ENCODE data around the genes C15orf62, DLL4 and INO80.

- PRO-cap = no peak
These were observed 26.1 kb downstream of the BMF start for GRCh38 chr15:40082460-40083149.

DNA sequence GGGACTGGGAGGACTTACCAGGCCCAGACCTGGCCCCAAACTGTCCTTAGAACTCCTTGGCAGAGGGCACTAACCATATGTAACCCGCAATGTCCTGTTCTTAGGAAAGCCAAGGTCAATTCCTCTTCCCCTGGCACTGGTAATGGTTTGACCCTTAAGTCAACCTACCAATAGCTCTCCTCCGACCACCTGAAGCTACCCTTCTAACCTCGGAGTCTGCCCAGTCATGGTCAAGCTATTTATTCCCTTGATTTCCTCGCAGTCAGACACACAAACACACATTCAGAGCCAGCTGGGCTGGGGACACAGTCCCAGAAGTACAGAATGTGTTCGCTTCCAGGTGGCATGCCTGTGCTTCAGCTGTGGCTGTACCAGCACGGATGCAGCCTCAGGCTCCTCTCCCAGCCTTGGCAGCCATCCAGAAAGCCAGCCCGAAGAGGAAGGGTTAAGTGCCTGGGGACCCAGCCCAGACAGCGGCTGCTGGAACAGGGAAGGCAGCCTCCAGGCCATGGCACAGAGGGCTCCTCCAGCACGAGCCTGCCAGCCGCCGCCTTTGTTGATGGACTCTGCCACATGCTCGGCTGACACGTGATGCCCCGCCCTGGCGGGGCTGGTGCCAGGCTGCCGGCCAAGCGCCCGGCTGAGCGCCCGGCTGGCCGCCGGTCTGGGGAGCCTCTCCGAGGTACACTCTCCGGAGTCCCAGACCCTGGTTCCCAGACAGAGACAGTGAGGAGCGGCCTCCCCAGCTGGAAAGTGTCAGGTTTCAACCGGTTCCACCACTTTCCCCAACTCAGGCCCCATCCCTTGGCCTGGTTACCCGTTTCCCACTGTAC lies 5.5 kb downstream of the BMF start:
- PRO-cap = unidirectional peak, minus-strand start at position 666 of the sequence; unidirectional peak, minus-strand start at position 715 of the sequence

DNA sequence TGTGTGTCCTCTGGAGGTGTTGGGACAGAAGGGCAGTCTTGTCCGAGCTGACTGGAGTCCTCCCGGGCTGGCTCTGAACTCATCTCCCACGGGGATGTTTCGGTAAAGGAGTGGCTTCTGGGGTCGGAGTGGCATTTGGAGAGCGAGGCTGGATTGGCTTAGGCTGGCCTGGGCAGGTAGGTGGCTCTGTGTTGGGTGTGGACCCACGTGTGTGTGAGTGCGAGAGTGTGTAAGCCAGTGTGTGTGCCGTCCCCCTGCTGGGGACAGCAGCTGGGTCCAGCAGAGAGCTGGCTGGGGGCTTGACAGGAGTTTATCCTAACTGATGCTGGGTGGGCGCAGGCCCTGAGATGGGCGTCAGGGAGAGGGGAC lies 748 bp downstream of the PAK6 start:
- PRO-cap = no peak

GRCh38 chr15:40324064-40325025 lies 853 bp downstream of the INAFM2 start:
- PRO-cap = no peak

DNA sequence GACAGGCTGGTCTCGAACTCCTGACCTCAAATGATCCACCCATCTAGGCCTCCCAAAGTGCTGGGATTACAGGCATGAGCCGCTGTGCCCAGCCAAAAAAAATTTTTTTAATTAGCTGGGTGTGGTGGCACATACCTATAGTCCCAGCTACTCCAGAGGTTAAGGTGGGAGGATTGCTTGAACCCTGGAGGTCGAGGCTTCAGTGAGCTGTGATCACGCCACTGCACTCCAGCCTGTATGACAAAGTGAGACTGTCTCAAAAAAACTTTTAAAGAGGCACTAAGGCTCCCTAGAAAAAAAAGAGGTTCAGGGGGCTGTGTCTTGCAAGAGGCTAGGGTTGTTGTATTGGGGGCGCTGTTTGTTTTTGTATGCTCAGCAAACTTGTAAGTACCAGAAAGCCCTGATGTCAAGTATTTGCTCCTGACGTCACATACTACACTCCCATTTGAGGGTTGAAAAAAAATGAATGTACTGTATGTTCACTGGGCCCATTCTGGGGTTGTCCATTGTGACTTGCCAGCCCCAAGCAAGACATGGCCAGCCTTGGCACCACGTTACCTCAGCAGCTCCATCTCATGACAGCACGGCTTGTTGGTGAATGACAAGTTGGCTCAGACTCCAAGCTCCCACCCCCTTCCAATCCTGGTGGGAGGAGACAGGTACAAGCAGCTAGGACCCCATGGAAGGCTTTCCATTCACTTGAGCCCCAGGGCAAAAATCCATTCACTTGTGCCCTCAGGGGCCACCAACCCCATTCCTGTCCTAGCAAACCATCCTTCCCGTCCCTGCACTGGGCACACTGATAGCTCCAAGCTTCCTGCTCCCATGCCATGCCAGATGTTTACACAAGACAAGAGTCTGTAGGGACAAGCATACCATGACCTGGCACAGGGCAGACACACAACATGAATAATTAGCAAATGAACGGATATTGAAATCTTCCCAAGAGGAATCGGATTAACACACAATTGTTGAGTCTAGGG lies 1.4 kb downstream of the PHGR1 start:
- PRO-cap = no peak

GRCh38 chr15:40385967-40387164 lies 3.8 kb downstream of the KNSTRN start:
- PRO-cap = no peak

DNA sequence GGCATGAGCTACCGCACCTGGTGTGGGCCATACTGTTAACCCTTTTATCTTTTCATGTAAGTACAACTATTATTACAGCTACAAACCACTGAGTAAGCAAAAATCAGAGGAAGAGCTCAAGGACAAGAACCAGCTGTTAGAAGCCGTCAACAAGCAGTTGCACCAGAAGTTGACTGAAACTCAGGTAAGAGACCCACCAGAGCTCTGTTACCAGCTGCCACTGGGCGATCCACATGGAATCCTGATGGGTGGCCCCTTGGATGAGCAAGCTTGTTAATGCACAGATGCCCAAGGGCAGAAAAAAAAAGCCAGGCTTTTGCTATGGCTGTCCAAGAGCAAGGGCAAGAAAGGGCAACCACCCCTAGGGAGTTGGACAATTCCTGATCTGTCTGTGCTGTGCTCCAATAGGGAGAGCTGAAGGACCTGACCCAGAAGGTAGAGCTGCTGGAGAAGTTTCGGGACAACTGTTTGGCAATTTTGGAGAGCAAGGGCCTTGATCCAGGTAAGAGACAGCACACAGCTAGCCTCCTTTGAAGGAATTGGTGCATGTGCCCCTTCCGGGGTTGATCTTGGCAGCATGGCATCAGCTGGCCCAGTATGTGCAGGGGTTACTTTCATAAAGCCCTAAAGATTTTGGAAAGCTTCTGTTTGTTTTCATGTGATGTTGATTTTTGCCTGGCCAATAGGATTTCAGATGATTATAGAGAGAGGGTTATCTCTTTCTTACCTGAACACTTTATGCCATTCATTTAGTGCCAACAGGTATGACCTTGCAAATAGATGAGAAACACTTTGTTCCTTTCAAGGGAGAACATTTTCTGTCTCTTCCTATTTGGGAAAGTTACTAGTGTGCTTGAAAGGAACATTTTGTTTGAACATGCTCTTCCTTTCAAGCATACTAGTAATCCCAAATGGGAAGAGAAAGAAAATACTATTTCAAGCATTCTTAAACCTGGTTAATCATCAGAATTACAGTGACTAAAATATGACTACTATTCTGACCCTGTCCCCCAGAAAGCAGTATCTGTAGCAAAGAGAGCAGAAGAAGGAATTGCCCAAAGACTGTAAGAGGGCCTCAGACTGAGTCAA lies 7.3 kb downstream of the KNSTRN start:
- PRO-cap = no peak

DNA sequence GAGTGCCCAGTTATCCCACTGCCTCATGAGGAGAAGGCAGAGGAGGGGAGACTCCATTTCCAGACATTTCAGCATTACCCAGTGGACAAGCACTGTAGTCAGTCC lies 564 bp upstream of the CHST14 start:
- PRO-cap = no peak

GRCh38 chr15:40486201-40486709 lies 15.5 kb downstream of the CHST14 start:
- PRO-cap = no peak

DNA sequence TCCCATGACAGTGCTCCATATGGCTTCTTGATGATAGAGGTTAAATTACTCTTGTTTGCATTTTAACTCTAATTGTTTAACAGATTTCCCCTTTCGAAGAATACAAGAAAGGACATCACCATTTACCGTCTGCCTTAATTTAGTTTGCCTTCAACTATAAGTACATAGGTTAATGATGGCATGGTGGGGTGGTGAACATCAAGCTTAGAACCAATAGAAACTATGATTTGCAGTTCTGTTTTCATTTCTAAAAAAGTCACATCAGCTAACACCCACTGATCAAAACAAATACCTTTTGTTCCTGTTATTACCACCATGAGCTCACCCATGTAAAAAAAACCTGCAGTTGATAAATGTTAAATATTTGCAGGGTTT lies 6.8 kb downstream of the CCDC32 start:
- PRO-cap = no peak

DNA sequence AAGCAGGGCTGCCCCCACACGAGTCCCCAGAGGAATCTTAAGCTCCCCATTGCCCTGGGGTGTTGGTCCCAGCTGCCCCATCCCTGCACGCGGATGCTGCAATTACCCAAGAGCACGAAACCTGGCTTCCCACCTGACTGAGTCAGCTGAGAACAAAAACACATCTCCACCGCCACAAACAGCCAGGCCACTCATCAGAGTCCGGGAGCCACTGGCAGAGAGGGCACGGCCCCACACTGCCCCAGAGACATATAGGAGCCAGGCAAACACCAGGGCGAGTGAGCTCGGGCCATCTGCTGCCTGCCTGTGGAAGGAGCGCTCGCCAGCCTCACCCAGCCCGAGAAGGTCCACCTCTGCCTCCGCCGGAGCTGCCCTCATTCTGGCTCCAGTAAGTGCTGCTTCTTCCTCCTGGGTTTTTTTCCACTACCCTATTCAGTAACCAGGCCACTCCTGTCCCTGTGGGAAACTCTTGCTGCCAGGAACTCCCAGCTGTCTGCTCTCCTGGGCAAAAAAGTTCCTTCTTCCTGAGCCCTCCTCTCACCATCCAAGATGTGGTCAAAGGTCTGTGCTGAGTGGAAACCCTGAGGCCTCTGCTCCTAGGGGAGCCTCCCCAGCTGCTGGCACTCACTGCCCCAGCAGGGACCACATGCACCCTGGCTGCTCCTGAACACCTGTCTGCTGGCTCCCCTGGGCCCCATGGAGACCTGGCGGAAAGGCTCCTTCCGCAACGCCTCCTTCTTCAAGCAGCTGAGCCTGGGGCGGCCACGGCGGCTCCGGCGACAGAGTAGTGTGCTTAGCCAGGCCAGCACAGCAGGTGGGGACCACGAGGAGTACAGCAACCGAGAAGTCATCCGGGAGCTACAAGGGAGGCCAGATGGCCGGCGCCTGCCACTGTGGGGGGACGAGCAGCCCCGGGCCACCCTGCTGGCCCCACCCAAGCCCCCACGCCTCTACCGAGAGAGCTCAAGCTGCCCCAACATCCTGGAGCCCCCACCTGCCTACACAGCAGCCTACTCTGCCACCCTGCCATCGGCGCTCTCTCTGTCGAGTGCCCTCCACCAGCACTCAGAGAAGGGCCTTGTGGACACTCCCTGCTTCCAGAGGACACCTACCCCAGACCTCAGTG lies at the start of gene C15orf62:
TSS of gene C15orf62 (plus strand) at position 181 of the 1,126 bp plus-strand sequence.
- PRO-cap = bidirectional peak, plus-strand start at position 197 of the sequence, minus-strand start at position 51 of the sequence; bidirectional peak, plus-strand start at position 453 of the sequence, minus-strand start at position 425 of the sequence; unidirectional peak, minus-strand start at position 680 of the sequence

DNA sequence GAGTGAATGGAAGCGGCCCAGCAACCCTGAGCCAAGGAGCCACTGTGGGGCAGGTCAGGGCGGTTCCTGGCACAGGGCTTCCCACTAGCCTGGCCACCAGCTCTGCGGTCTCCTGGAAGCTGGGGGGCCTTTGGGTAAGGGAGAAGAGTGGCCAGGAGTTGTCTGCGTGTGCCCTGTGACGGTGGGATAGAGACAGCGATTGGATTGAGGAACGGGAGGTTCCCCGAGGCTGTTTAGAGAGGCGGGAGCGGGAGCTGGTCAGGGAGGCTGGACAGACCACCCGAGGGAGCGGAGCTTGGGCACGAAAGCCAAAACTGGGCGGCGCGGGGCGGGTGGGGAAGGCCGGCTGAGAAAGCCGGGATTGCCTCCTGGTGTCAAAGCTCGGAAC lies 363 bp upstream of the VPS18 start:
- PRO-cap = no peak

DNA sequence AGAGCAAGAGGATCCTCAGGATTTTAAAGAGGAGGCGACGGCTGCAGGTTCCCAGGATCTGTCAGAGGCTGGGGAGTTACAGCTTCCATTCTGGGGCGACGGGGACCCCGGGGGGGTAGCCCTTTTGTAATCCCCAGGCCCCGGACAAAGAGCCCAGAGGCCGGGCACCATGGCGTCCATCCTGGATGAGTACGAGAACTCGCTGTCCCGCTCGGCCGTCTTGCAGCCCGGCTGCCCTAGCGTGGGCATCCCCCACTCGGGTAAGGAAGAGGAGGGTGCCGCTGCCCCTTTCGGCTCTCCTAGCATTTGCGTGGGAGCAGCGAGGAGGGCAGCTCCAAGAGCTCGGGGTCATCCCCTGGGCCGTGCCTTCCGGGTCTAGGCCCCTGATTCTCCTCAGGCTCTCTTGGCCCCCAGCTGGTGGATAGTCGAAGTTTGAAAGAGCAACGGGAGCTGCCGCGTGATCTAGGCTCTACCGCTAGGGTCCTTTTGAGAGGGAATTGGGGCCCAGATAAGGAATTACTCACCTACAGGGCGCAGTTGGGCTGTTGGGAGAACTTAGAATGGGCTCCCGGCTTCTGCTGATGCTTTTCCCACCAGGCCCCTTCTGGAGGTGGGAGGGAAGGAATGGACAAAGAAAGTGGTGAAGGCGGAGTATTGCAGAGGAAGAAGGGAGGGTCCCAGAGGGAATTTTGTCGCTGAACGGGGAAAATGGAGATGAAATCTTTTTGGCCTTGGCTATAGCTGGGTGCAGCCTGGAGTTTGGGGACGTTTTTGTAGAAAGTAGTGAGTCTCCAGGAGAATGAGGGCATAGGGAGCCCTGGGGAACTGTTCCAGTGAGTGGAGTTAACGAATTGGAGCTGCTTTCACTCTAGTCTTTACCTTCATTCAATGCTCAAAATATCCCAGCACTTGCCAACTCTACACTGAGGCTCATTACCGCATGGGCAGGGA lies 625 bp downstream of the VPS18 start:
- PRO-cap = no peak

DNA sequence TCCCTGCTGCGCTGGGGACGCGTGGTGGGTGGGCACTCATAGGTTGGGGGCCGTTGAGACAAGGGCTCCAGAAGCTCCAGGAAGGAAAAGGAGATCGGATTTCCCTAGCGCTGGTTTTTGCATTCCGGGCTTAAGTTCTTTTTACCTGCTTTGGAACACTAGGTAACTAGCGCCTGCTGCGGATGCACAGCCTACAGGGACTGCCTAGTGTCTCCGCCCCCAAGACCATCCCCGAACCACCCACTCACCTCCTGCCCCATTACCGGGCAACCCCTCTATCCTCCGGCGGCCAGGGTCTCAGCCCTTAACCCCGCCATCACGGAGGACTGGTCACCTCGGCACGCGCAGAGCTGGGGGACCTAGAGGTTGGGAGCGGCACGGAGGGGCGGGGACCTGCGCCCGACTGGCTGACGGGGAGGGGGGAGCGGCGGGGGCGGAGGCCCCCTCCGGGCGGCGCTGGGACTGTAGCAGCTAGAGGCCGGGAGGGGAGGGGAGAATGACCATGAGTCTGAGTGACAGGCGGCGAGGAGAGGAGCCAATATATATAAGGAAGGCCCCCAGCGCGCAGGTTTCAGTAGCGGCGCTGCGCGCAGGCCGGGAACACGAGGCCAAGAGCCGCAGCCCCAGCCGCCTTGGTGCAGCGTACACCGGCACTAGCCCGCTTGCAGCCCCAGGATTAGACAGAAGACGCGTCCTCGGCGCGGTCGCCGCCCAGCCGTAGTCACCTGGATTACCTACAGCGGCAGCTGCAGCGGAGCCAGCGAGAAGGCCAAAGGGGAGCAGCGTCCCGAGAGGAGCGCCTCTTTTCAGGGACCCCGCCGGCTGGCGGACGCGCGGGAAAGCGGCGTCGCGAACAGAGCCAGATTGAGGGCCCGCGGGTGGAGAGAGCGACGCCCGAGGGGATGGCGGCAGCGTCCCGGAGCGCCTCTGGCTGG lies at the start of gene DLL4:
TSS of gene DLL4 (plus strand) at position 574 of the 935 bp plus-strand sequence.
- PRO-cap = unidirectional peak, plus-strand start at position 574 of the sequence

- PRO-cap = no peak
These were observed 19.0 kb downstream of the CHAC1 start for GRCh38 chr15:40972102-40972842.

DNA sequence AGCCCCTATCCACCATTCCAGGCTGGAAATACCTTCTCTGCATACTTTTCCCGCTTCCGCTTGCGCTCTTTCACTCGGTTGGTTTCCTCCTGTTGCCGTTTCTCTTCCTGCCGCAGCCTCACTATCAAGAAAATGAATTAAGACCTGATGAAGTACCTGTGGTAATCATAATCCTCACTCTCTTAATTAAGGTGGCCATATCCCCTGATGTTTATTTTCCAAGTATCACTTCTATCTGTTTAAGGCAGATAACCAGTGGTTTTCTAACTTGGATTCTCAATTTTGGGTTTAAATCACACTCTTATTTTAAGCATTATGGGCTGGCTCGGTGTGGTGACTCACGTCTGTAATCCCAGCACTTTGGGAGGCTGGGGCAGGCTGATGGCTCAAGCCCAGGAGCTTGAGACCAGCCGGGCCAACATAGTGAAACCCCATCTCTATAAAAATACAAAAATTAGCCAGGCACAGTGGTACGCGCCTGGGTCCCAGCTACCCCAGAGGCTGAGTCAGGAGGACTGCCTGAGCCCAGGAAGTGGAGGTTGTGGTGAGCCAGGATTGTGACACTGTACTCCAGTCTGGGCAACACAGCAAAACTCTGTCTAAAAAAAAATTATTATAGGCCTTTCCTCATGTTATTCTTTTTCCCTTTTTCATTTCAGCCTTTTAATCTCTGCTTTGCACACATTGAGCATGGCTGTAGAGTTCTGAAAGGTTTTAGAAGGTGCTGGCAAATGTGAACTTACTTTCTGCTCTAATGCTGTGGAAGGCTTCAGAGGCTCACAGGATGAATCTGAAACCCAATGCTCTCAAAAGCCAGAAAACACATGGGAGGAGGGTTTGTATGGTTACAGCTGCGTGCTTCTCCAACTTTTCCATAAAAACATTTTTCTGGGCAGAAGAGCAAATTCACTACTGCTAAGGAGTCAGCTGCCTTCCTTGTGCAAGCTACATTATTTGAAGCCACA lies 32.3 kb downstream of the CHAC1 start:
- PRO-cap = no peak

DNA sequence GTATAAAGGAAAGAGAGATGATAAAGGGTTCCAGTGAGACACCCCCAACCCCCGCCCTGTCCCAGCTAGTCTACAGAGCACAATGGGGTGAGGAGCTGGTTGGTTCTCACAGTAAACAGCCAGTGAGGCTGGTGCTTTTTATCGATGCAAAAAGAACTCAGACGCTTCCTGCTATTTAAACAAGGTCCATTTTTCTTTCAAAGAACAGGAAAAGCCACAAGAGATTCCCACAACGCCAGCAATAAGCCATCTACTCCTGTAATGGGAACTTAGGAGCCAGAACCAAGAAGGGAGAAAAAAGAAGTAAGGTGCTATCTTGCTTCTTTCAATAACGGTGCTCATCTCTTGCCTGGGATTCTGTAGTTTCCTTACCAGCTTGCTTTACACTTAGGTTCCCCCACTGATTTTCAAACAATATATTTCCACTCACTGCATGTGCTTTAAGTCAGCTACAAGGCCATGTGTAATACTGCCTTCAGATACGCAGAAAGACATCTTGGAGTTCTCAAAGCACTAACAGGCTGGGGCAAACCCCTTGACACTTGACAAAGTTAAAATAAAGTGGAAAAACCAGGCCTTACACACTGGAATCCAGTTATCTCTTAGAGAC lies 66.1 kb downstream of the CHAC1 start:
- PRO-cap = no peak

DNA sequence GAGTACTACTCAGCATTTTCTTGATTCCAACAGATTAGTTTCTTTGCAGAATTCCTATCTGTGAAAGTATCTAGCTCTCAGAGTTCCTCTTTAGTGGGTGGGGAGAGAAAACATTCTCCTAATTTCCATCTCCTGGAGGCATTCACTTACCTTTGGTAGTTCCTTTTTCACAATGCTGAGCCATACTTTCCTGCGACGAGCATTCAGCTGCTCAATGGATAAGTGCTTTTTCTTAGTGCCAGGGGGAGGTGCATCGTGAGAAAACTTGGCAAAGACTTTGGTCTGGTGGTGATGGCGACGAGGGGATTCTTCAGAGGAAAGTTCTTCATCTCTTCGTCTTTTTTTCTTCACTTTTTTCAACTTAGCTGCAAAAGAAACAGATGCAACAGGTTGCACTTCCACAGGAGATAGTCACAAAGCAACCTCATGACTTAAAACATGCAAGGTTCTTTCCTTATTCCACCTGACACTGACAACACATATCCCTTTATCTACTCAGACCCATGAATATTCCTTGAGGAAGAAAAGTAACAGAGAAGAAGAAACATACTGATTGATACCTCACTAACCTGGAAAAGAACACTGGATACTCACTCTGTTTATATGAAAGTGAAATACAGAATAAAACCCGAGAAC lies 30.7 kb downstream of the INO80 start:
- PRO-cap = no peak

DNA sequence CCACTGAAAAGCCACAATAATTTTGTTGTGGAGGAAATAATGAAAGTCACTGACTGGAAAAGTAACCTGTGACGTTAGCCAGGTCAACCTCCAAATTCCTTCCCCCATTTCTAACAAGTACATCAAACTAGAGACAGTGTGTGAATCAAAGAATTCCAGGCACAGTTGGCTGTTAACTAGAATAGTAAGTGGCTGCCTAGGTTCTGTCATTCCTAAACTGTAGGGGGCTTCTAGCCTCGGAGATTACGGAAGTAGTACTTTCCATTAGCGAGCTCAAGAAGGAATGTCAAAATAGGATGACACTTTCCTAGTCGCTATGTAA lies 1.1 kb downstream of the INO80 start:
- PRO-cap = no peak

DNA sequence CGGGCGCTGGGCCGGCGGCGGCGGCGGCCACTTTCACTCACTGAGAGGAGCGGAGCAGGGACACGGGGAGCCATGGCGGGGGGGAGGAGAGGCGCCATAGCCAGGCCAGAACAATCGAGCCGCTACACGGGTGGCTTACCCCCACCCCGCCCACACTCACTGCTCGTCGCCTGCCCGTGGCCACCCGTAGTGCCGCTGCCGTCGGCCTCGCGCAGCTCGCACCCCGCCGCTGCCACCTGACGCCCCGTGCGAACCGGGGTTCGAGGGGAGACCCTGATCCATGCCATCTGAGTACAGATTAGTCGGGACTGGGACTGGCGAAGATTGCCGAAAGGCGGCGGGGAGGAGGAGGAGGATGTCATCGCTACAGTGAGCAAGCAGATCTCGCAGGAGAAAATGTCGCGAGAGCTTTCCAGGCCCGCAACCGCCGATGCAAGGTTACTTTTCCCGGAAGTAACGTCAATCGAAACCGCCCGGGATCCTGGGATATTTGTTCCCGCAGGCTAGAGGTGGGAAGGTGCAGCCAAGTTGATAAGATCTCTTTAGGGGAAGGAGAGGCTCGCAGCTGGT lies at the start of gene INO80:
TSS of gene INO80 (minus strand) at position 98 of the 570 bp plus-strand sequence.
- PRO-cap = unidirectional peak, minus-strand start at position 39 of the sequence; bidirectional peak, plus-strand start at position 479 of the sequence, minus-strand start at position 386 of the sequence